ENCODE results near the genes SMTN and LIMK2.

GRCh38 chr22:30397263-30398106 is 667 bp downstream of the SEC14L2 start:
- PRO-cap: bidirectional peak, plus-strand start at chr22:30397965, minus-strand start at chr22:30397662

- PRO-cap: no peak
Measured at GRCh38 chr22:30474943-30475621, 3.3 kb upstream of the SEC14L3 start.

GRCh38 chr22:30486720-30487033 is 14.9 kb upstream of the SEC14L3 start:
- PRO-cap: no peak

DNA sequence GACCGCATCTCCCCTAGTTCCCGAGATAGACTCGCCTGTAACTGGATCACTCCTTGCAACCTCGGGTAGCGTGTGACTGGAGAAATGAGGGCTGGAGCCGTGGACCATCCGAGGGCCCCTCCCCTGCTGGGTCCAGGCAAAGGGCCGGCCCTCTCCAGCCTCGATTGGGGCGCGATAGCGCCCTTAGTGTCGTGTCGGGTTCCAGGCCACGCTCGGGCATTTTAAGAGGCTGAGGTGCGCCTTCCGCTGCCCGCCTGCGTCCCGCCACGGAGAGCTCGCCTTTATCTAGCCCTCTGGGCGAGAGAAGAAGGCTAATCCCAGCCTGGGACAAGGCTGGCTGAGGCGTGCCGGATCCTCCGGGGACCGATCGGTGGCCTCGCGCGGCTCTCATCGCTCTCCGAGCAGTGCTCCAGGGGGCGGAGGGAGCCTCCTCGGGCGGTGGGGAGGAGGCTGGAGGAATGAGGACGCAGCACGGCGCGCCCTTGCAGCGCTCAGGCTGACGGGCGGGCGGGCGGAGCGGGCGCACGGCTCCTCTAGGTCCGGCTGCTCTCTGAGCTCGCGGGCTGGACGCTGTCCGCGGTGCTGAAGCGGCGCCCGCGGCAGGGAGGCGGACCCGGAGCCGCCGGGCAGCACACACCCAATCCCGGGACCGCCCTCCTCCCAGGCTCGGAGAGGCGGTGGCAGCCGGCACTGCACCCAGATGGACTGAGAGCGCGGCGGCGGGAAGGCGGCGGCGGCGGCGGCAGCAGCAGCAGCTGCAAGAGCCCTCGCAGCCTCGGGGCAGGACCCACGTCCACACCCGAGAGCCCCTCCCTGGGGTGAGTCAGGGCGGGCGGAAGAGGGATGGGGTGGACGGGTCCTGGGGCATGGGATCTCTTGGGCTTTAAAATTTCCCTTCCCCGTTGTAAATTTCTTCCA is 107.9 kb downstream of the OSBP2 start:
- PRO-cap: unidirectional peak, plus-strand start at position 699 of the sequence

- PRO-cap: no peak
Measured at GRCh38 chr22:30972171-30973263, 3.9 kb upstream of the MORC2 start.

DNA sequence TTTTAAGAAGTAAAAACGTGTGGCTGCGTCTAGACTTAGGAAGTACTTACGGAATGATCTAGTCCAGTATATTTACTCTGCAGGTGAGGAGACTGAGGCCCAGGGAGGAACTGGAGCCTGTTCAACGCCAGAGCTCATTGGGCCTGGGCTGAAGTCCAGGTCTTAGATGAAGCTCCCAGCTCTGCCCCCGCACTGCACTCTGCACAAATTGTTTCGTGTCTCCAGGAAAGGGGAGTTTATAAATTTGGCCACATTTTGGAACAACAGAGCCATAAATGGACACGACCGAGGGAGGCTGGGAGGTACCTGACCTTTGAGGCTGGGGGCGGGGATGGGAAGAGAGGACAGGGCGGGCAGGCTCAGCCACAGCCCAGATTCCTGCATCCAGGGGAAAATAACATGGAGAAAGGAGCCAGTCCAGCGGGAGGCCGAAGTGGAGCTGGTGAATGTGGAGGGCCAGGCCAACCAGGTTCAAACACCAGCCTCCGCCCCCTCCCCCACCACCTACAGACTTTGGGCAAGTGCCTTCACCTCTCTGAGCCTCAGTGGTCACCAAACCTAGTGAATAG is 36.9 kb upstream of the SMTN start:
- PRO-cap: no peak

DNA sequence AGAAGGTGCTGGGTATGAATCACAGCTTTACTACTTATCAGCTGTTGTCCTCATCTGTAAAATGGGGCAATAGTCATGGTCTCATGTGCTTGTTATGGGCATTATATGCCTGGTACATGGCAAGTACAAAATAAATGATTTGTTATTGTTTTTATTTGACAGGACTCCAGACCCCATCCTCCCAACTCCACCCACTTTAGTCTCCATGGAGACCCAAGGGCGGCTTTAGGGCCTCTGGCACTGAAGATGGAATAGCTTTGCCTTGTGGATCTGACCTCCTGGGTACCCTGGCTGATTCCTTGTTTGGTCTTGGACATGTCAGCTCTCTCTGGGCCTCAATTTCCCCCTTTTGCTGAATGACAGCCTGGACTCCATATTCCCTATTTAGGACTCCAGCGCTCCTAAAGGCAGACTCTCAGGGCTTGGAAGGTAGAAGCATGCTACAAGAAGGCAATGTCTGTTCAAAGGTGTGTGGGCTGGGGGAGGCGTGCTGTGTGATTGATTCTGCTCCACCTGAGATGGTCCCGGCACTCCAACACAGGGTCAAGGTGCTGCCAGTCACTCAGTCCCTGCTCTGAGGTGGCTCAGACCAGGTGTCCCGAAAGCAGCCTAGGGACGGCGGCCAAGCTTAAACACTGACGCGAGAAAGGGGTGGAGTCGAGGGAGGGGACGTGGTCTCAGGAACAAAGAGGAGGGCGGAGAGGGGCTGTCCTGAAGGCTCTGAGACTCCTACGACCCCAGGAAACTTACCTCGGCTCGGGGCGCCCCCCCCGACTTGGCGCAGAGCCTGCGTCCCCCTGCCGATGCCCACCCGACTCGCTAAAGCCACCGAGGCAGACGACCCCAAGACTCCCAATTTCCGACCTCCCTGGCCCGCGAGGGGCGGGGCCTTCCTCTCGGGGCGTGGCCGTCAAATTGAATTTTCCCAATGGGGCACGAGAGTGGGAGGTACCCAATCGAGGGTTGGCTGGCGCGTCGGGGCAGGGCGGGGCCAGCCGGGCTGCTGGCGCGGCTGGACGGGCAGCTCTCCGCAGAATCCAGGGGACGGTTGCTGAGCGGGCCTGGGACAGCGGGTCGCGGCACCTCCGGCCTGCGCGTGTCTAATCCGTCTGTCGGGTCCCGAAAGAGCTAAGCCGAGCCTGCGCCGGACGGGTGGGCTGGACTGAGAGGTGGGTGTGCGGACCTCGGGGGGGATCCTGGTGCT is at the start of gene SMTN:
Gene SMTN (plus strand): TSS at position 1,031 of the 1,204 bp plus-strand sequence.
- PRO-cap: bidirectional peak, plus-strand start at position 686 of the sequence, minus-strand start at position 600 of the sequence; bidirectional peak, plus-strand start at position 1,031 of the sequence, minus-strand start at position 877 of the sequence

- PRO-cap: unidirectional peak, plus-strand start at chr22:31084379; bidirectional peak, plus-strand start at chr22:31084999, minus-strand start at chr22:31084895
Measured at GRCh38 chr22:31083956-31085148, 3.2 kb downstream of the SMTN start.

- PRO-cap: no peak
Measured at GRCh38 chr22:31087673-31088161, 6.6 kb downstream of the SMTN start.

GRCh38 chr22:31088850-31090138 is 8.2 kb downstream of the SMTN start:
- PRO-cap: no peak

DNA sequence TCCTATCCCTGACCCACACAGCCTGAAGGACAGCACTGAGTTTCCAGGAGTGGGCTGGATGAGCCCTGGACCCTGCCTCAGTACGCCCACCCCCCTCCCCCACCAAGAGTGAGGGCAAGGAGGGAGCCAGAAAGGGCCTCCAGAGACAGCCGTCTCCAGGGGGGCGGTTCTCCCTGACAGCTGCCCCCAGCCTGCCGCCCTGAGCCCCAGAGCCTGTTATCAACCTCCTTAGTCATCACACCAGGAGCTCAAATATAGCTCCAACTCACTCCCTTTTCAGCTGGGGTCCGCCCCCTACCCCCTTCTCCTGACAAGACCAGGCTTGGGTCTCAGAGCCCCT is 2.6 kb upstream of the INPP5J start:
- PRO-cap: no peak

GRCh38 chr22:31126377-31127179 is 3.8 kb downstream of the INPP5J start:
- PRO-cap: no peak

DNA sequence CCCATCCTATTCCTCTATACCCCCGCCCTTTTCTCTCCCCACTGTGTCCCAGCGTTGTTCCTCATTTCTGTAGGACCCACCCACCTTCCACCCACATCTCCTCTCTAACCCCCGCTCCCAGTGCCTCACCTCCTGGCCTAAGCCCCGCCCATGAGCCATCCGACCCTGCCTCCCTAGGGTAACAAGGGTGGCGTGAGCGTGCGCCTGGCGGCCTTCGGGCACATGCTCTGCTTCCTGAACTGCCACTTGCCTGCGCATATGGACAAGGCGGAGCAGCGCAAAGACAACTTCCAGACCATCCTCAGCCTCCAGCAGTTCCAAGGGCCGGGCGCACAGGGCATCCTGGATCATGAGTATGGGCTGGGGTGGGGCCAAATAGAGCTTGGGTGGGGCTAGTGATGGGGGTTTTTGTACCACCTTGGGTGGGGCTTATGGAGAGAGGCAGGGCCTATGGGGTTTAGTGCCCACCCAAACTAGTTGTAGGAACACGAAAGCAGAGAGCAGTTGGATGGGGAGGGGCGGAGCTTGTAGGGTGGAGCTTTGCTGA is 4.5 kb downstream of the INPP5J start:
- PRO-cap: no peak

DNA sequence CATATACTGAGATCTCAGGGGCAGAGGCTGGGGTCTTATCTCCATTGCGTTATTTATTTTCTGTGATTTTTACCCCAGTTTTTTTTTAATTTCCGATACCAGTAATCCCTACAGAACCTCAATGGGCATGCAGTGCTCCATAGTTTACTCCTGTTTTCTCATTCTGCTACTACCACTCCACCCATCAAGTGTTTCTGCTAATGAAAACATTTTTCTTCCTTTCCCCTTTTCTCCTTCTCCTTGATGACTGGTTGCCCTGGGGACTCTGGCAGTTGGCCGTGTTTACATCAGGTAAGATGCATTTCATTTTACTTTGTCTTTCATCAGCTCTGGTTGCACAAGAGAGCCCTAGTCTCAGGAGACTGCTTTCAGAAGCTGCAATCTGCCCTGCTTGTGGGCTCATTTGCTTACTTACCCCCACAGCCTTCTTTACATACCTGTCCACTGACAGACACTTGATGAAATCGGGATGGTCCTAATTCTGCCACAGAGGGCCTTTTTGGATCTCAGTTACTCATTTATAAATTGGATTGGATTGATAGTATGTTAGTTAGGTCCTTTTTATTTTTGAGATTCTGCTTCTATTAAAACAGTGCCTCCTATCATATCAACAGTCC is 19.6 kb upstream of the LIMK2 start:
- PRO-cap: no peak

DNA sequence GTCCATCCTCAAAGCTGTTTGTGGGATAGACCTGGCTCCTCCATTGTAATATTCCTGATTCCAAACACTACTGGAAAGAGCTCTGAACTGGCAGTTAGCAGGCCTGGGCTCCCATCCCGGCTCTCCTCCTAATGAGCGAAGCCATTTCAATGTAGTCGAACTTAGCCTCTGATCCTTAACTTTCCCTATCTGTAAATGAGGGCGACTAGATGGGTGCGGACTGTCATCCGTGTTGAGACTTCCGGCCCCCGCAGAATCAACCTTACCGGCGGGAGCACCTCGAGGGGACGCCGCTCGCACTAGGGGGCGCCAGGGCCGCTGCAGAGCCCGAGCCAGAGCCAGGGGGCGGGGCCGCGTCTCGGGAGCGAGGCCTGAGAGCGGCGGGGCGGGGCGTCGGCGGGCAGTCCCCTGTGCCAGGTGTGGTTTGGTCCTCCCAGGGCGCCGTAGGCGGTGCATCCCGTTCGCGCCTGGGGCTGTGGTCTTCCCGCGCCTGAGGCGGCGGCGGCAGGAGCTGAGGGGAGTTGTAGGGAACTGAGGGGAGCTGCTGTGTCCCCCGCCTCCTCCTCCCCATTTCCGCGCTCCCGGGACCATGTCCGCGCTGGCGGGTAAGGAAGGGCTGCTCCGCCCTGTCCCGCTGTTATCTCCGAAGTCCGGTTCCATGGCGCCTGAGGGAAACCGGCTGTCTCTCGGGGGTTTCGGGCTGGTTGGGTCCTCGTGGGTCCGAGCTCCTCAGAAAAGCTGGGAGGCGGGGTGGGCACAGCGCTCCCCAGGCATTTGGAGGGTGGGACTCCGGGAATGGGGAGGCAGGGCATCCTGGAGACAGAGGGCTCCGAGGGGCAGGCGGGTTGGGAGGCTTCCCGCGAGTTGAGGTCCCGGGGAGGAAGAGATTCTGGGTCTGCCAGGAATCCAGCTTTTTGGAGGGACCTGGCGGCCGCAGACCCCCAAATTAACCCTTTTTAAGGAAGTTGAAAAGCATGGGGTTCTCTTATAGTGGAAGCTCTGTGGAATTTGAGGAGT is at the start of gene LIMK2:
Gene LIMK2 (plus strand): TSS at position 479 of the 1,017 bp plus-strand sequence.
- PRO-cap: bidirectional peak, plus-strand start at position 460 of the sequence, minus-strand start at position 301 of the sequence

GRCh38 chr22:31230367-31230981 is 18.4 kb downstream of the LIMK2 start:
- PRO-cap: no peak

- PRO-cap: no peak
Measured at GRCh38 chr22:31278403-31279728, 13.4 kb downstream of the PIK3IP1 start.

GRCh38 chr22:31291604-31292096 is 638 bp downstream of the PIK3IP1 start:
- PRO-cap: no peak

- PRO-cap: no peak
Measured at GRCh38 chr22:31332761-31333128, 13.4 kb downstream of the PATZ1 start.

- PRO-cap: no peak
Measured at GRCh38 chr22:31393986-31394300, 5.5 kb upstream of the DRG1 start.

Measured in jejunum (tissue), 1 donor.